Left lung (tissue), 1 donor: Measurements from ENCODE around the gene ENO4.

DNA sequence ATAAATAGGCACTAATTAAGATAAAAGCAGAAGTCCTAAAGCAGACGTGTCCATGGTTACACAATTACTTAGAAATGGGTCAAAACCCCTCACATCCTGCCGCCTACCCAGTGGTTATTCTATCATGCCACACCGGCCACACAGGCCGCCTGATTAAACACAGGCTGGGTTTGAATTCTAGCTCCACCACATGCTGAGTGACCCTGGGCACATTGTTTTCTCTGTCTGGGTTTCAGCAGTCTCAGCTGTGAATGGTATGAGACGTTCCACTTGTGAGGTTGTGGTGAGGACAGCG is 18.8 kb downstream of the ABLIM1 start:
- PRO-cap, result no peak

- PRO-cap, result no peak
Observed at GRCh38 chr10:114652298-114652889, 5.7 kb downstream of the ABLIM1 start.

GRCh38 chr10:114801157-114802012 is 20.2 kb upstream of the FHIP2A start:
- PRO-cap, result no peak

DNA sequence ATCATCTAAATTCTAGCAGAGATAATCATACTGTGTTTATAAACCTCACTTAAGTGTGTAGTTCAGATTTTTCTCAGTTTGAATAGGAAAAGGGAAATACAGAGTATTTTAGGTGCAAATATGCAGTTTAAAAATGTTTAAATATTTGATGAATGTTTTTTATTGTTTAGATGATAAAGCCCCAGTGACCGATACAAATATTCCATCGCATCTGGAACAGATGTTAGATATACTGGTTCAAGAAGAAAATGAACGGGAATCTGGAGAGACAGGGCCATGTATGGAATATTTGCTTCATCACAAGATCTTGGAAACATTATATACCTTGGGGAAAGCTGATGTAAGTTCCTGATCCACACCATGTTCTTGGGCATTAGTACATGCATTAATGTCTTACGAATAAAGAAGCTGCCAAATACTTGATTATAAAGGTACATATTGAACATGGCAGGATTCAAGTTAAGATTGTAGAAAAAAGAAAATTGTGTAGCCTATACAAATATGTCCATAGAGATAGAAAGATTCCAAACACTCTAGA is 11.6 kb downstream of the FHIP2A start:
- PRO-cap, result no peak

- PRO-cap, result no peak
Observed at GRCh38 chr10:116001174-116001778, 271.7 kb downstream of the GFRA1 start.

GRCh38 chr10:116207189-116207572 is 65.8 kb downstream of the GFRA1 start:
- PRO-cap, result no peak

- PRO-cap, result no peak
Observed at GRCh38 chr10:116211587-116212103, 61.4 kb downstream of the GFRA1 start.

DNA sequence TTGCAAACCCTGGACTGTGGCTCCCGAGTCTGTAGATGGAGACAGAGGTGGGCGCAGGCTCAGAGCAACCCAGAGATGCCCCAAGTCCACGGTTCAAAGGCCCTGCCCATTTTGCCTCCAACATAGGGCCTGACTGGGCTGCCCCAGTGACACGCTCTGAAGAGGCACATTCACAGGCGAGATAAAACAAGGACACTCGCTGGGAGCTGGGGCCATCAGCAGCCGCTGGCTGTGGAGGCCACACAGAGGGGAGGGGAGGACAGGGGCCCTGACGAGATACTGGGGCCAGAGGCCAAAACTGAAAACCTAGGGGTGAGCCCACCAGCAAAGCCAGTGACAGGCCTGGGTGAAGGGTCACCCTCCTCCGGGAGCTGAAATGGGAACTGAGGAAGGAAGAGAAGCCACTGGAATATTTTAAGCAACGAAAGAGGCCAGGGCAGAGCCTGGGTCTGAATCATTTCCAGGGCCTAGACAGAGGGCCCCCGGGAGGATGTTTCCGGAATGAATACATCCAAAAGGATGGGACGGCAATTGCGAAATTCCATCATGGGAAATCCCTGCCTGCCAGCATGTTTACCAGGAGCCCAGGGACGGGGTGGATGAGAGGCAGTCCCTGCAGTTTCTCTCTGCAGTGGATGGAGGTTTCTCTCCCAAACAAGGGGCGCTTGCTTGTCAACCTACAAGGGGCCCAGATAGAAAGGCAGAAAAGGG is 28.9 kb upstream of the HSPA12A start:
- PRO-cap, result no peak

DNA sequence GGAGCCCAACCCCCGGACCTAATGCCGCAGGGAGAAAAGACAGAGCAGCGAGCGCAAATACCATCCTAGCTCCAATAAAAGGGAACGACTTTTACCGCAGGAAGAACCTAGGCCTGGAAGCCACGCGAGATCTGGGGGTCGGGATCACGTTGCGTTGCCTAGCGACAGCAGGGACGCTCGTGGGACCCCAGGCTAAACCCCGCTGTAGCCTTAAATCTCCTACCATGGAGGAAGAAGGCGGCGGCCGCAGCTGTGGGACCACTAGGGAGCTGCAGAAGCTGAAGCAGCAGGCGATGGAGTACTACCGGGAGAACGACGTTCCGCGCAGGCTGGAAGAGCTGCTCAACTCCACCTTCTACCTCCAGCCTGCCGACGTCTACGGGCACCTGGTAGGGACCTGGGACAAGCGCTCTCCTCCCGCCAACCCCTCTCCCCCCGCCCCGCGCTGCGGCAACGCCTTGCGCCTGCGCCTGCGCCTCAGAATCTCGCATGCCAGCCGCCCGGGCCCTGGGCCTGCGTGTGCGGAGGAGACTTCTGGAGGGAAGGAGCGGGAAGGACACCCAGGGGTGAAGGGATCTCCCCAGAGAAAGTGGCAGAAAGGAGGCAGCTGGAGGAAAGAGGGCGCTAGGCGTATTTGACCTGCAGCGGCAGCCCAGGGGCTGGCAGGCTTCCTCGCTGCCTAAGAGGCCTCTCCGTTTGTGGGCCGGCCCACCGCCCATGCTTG is at the start of gene ENO4:
TSS of gene ENO4 (plus strand) at position 157 of the 724 bp plus-strand sequence.
- PRO-cap, result bidirectional peak, plus-strand start at position 213 of the sequence, minus-strand start at position 76 of the sequence; bidirectional peak, plus-strand start at position 495 of the sequence, minus-strand start at position 431 of the sequence

DNA sequence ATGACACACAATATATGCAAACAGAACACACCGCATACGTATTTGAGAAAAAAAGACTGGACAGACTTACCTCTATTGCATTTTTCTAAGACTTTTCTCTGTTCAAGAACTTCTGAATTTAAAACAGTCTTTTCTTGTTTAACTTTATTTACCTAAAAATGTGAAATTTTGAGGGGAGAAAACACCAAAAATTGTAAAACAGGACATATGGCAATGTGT is 56.2 kb downstream of the SHTN1 start:
- PRO-cap, result no peak

DNA sequence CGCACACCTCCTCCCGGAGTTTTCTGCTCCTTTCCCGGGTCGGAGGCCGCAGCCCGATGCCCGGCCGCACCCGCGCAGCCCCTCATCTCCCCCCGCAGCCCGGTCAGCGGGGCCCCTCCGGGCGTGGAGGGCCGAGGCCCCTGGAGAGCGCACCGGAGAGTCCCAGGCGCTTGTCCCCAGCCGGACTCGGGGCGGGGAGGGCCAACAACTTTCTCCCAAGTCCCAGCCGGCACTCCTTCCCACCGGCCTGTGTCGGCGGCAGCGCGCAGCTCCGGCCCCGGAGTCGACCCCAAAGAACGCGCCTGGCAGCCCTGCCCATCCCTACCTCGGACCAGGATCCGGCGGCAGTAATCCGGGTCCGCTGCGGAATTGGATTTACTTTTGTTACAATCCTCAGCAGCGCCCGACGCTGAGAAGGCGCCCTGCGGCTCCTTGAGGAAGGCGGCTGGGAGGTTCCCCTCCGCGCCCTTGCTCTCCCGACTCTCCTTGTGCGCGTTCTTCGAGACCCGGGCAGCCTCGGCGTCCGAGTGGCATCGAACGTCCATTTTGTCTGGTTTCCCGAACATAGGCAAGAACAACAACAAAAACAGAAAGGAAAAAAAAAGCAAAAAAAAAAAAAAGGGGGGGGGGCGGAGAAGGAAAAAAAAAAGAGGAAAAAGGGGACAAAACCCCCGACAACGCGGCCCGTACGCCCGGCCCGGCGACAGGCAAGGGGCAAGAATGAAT is 416 bp downstream of the VAX1 start:
- PRO-cap, result no peak

- PRO-cap, result bidirectional peak, plus-strand start at chr10:117374011, minus-strand start at chr10:117373950
Observed at GRCh38 chr10:117373829-117374169, 1.4 kb downstream of the PDZD8 start.

DNA sequence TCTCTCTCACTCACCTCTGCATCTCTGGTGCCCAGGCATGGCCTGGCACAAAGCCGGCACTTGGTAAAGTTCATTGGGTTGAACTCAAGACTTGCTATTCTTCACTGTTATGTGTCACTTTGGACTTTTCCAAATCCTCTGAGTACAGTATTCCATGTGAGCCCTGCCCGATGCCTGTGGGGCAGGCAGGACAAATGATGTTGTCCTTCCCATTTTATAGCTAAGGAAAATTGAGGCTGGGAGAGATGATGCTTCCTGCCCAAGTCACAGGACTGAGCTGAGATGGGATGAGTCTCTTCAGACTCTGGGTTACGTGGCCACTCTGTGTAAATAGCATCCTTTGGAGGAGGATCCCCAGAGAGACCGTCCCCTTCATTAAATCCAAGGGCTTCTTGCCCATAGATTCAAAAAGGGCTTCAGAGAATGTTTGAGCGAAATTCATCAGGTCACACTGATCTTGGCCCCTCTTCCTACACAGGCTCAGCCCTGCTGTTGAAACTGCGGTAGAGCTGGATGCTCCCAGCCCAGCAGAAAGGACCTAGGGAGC is 81.2 kb upstream of the EMX2 start:
- PRO-cap, result no peak

DNA sequence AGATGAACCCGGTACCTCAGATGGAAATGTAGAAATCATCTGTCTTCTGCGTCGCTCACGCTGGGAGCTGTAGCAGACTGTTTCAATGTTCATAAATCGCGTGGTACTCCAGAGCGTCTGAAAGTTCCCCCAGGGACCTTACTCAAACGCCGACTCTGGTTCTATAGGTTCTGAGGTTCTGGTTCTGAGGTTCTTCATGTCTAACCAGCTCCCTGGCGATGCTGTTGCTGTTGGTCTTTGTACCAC is 208.0 kb downstream of the RAB11FIP2 start:
- PRO-cap, result no peak

DNA sequence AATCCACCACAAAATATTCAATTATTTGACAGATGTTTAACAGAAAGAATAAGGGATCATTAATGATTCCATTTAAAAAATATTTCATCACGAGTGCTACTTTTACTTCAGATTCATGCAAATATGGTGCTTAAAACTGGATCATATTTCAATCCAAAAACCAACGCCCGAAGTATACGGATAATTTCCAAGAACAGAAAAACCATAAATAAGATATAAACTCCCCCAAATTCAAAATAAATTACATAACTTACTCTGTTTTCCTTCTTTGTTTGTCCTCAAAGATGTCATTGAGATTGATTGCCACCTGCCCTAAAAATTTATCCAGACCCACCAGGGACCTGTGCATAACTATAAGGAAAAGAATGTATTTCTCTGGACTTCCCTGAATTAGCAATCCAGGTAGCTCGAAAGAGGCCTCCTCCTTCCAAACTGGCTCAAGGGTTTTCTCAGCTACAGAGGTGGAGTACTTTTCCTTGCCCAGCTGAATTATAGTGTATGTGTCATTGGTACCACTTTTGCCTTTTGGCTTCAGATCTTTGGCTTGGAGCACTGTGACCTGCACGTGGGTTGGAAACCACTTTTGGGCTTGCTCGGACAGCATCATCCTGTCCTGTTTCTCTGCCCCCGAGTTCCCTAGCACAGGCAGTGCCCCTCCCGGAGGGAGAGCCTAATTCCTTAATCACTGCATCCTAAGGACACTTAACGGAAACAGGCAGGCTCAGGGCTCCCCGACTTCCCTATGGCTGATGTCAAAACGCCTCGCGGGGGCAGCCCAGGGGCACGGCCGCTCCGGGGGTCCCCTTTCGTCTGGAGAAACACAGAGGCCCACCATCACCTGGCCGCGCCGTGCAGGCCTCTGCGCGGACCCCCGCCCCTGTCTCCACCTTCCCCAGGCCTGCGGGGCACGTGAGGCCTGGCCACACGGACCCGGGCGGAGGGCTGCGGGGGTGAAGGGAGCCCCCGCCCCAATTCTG is 896 bp downstream of the RAB11FIP2 start:
- PRO-cap, result bidirectional peak, plus-strand start at position 718 of the sequence, minus-strand start at position 387 of the sequence

DNA sequence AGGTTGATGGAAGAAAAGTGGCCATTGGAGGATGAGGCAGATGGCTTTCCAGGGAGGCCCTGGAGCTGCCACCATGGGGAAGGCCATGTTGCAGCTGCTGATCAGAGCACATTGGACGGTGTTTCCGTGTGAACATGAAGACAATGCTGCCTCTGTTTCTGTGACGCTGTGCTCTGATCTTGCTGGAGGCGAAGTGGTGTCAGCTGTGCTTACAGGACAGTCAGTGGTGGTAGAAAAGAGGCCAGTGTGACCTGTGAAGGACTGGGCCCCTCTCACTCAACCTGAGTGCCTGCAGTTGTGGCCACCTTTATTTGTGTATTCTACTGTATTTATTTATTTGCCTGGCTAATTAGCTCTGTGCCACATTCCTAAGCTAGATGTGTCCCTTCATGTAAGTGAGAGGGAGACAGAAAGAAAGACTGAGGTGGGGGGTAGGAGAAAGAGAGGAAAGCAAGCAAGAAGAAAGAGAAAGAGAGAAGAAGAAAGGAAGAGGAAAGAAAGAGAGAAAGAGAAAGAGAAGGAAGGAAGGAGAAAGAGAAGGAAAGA is 132.8 kb downstream of the FAM204A start:
- PRO-cap, result no peak

DNA sequence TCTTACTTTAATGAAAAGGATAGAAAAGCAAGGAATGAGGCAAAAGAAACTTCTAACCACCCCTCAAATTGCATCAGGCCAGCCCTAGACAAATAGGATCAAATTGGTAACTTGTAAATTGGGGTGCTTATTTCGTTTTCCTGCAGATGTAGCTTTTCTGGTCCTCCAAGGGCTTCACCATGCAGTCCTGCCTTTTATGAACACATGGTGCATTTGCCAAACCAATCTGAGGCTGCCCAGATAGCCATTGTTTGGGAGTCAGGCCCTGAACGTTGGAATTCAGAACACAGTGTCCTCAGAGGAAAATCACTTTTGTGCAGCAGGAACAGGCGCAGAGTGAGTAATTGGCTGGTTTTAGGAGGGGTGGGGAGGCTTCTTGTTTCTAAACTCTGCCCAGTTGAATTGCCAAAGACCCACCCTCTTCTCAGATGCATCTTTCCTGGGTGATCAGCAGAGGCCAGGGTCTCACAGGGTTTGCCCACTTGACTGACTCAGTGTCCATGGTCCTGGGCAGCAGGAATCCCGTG is 24.5 kb downstream of the PRLHR start:
- PRO-cap, result no peak

DNA sequence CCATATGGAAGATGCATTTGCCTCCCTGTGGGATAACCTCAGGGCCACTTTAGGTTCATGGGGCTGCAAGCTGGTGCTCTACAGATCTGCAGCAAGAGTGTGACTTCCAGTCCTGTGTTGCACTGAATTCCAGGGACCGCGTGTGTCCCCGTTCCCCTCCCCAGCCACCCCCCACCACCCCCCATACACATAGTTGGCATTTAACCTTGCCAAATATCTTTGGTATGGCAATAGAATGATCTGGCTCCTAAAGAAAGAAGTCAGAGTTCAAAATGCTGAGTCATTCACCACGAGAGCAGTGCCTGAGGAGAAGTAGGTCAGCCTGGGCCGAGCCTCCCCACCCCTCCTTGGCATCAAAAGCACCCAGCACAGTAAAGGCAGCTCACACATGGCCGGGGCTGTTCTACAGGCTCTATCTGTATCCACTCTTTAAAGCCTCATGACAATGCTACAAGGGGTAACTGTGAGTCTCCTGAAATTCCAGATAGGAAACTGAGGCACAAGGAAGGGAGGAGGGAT is 70.5 kb upstream of the NANOS1 start:
- PRO-cap, result no peak

GRCh38 chr10:119059591-119060298 is 20.9 kb downstream of the EIF3A start:
- PRO-cap, result no peak

DNA sequence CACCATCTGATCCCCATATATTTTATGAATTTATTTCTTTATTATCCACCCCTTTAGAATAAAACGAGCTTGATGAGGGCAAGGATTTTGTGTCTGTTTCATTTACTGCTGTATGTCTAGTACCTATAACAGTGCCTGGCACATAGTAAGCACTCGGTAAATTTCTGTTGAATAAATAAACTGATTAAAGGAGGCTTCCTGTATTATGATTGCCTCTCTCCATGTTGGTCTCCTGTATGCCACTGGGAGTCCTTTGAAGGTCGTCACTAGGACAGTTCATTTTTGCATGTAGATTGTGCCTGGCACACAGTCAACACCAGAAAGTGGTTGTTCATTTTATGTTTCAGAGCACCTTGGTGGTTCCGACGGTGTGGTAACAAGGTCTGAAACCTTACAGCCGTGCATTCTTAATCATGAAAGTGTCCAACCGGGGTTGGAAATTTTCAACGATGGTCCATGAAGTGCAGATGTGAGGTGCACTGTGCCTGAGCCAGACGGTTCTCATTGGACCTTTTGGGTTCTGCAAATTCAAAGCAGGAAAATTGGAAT is 9.7 kb upstream of the EIF3A start:
- PRO-cap, result no peak